Spinal cord (tissue), 3 donors: ENCODE results near the gene HERC6.

GRCh38 chr4:85829222-85830112, 354.5 kb downstream of the ARHGAP24 start:
- PRO-cap = no peak
- RAMPAGE, long total RNA = no peak

GRCh38 chr4:85842437-85842977, 367.6 kb downstream of the ARHGAP24 start:
- PRO-cap = no peak
- RAMPAGE, long total RNA = no peak

DNA sequence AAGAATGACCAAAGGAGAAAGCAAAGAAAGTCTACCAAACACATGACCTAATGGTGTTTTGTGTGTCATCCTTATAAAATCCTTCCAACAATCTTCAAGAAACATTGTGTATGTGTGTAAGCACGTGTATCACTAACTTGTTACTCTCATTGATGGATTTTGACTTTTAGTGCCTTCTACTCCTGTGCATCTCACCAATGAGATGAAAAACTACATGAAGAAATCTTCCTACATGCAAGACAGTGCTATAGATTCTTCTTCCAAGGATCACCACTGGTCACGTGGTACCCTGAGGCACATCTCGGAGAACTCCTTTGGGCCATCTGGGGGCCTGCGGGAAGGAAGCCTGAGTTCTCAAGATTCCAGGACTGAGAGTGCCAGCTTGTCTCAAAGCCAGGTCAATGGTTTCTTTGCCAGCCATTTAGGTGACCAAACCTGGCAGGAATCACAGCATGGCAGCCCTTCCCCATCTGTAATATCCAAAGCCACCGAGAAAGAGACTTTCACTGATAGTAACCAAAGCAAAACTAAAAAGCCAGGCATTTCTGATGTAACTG, 86.5 kb downstream of the SLC10A6 start:
- PRO-cap = no peak
- RAMPAGE, long total RNA = no peak

DNA sequence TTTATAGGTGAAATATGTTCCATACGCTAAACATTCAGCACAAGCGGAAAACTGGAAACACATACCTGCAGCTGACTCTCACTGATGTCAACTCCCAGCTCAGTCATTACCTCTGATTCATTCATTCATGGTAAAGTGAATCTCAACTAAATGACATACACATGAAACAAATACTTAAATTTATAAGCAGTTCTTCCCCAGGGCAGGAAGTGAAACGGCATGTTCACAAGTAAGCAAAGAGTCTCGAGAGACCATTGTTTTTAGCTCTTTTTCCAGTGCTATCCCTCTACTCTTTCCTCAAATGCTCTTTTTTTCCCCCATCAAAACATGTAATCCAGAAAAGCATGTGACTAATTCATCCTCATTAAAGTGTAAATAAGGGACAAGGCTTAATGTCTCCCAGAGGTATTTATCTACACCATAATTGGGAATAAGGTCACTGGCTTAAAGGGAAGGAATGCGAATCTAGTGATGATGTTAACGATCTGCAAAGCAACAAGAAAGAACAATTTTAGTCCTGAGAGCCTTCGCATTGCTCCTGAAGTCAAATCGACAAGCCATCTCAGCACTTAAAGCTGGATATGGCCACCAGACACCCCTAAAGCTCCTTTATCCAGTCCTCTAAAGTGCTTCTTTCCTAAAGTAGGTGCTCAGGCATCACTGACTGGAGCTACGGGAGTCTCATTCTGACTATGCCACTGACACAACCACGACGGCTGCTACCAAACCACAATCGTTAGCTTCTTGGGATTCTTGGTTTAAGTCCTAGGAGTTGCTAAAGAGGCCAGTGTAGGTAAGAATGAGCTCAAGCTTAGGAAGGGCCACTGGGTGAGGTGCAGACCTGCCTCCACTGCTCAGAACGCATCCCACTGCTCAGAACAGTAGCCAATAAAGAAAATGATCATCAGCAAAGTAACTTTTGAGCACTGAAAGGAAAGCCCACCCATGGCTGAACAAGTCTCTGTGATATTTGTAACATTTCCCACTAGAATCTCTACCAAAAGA, 1.2 kb downstream of the SLC10A6 start:
- PRO-cap = no peak
- RAMPAGE, long total RNA = no peak

DNA sequence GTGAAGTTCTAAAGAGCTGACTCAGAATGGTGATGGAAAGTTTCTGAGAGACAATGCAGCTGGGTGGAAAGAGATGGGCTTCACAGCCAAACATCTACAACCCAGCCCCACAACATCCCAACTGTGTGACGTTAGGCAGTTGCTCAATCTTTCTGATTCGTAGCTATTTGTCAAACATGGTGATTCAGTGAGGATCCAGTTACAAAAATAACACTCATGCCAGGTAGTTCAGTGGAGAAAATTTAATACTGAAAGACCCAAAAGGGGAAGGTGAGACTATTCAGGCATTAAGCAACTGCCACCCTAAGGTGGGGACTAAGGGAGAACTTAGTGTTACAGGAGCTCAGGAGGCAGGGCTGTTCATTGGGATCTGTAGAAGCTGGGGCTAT, 6.9 kb upstream of the AFF1 start:
- PRO-cap = no peak
- RAMPAGE, long total RNA = no peak

- PRO-cap = no peak
- RAMPAGE, long total RNA = no peak
These were observed 24.6 kb downstream of the AFF1 start for GRCh38 chr4:86959074-86960048.

- PRO-cap = no peak
- RAMPAGE, long total RNA = no peak
These were observed 88.4 kb downstream of the AFF1 start for GRCh38 chr4:87022911-87023985.

DNA sequence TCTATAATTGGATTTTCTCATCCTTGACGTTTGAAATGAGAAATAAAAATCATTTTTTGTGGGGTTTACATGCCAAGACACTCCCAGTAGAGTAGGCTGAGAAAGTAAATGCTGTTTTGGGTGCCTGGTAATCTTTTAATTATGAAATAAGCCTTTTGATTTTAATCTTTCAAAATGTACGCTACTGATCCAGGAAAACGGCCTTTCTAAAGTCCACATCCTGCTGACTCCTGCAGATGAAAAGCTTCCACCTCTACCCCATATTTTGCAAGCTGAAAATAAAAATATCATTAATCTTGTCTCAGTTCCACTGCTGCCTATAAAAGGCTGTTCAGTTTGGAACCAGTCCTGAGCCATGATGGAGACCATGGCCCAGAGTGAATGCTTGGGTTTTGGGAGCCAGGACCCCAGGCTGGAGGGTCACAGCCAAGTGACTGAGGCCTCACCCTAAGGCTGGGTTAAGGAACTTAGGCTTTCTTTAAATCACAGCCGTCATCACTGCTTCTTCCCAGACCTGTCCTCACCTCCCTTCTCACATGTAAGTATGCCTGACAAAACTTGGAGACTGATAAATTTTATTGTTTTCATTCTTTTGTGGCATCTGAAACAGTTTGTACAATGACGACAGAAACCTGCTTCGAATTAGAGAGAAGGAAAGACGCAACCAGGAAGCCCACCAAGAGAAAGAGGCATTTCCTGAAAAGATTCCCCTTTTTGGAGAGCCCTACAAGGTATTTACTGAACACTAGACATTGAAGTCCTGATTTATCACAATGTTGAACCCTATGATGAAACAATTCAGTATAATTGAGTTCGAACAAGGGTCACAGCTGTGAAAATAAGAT, 111.0 kb downstream of the AFF1 start:
- PRO-cap = no peak
- RAMPAGE, long total RNA = no peak

DNA sequence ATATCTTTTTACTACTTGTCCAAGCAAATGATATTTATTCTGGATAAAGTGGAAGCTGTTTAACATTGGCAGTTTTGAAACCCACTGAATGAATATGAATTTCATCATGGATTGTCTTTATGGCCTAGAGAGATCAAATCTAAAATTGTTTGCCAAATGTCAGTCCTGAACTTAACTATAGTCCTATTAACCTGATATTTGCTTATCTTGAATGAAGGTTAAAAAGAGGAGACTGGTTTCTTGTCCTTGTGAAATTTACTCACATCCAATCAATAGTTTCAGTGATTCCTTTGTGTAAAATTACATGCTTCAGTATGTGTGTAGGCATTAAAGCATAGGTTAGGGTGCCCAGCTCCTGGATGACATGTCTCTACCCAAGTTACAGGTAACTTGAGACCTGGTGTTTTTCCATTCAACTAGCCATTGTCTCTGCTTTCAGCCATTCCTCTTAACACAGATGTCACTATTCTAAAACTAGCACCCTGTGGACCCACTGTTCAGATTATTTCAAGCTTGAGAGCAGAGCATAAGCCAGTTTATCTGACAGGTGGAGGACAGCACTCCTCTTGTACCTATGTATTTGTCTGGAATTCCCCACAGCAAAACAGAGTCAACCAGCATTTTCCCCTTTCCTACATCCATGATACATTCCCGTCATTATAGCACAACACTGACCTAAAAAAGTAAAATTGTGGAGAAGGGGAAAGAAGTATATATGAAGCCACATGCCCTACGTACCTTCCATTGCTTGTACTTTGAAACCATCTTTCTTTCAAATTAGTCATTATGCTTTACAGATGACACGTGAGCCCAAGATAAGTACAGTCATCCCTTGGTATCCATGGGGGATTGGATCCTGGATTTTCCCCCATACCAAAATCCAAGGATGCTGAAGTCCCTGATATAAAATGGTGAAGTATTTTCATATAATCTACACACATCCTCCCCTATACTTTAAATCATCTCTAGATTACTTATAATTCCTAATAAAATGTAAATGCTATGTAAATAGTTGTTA, 73.5 kb downstream of the KLHL8 start:
- PRO-cap = no peak
- RAMPAGE, long total RNA = no peak

- PRO-cap = no peak
- RAMPAGE, long total RNA = no peak
These were observed 21.9 kb downstream of the SPARCL1 start for GRCh38 chr4:87507033-87507977.

DNA sequence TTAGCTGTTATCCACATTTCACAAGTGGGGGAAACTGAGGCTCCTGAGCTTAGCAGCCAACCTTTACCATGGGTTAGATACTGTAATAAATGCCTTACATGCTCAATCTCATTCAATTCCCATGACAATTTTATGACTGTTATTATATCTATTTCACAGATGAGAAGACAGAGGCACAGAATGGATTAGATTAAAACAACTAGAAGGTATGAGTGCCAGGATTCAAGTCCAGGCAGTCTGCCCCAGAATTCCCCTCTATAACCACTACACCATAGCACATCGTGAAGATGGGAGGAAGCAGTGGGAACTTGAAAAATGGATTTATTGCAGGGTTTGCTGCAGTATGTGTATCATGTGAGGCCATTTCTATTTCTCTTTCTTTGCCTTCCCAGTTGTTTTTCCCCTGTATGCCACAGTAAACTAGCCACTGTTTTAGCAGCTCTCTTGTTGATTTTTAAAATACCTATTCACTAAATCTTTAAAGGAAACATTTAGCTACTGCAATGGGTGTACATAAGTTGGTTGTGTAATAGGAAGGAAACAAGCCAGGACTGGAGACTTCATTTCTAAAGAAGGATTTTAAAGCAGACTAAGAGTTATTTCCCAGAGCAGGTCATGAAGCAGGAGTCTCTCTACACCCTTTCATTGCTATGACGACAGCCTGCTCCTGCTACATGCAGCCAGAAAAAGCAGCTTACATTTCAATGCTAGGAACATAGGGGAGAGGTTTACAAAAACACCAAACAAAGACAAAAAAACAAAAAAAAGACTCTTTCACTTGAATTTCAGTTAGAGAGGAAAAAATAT, 3.8 kb downstream of the SPARCL1 start:
- PRO-cap = no peak
- RAMPAGE, long total RNA = no peak

DNA sequence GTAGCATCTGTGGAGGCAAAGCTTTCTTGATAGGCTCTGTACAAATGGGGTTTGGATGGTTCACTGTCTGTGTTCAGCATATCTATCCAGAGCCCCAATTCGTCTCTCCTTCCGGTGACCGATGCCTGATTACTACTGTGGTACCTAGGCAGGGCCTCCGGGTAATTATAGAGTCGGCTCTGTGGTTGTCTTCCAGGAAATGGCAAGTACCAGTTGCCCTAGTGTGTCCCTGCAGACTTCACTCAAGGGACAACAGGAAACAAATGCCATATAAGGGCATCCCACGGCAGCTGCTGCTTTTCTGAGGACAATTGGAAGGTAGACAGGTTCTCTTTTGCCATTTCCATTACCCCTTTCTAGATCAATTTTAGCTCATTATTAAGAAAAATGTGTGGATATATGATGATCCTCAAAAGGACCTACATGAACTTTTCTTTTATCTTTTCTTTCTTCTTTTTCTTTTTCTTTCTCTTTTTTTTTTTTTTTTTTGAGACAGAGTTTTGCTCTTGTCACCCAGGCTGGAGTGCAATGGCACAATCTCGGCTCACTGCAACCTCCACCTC, 30.4 kb upstream of the SPARCL1 start:
- PRO-cap = no peak
- RAMPAGE, long total RNA = no peak

GRCh38 chr4:87589486-87590083, 18.7 kb upstream of the DSPP start:
- PRO-cap = no peak
- RAMPAGE, long total RNA = no peak

DNA sequence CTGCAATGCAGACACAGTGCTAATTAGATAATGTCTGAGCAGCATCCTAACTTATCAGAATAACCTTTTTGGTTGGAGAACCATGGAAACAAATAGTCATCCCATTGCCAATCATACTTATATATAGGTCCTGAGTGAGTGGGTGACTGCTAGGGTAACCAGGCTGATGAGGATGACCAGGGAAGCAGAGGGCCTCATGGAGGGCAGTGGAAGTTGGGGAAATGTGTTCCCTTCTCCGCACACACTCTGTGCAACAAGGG, 2.6 kb downstream of the MEPE start:
- PRO-cap = no peak
- RAMPAGE, long total RNA = no peak

GRCh38 chr4:87911216-87911822, 64.2 kb upstream of the SPP1 start:
- PRO-cap = no peak
- RAMPAGE, long total RNA = no peak

DNA sequence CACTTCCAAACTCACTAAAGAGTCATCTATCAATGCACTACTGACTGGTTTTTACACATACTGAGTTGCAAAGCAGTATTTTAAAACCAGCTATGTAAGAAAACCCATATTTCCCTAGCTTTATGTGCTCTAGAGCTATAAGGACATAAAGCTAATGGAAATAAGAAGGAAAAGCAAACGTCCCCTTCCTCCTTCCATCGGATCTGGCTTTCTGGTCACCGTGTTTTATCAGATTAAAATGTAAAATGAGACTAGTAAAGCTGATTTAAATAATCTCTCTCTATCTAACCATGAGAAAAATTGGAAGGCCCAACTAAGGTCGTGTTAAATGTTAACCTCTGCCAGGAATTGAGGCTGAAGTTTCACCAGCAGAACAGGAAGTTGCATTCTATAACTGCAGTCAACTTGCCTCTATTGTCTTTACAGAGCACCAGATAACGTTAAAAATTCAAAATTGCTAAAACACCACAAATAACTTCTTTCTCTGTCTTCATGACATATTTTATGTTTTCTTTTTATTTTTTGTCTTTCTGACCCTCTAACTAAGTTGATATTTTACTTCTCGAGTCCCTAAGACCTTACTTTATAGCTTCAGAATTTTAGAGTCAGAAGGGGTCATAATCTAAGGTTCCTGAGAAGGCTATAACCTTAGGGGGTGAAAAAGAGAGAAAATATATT, 62.9 kb upstream of the SPP1 start:
- PRO-cap = no peak
- RAMPAGE, long total RNA = no peak

DNA sequence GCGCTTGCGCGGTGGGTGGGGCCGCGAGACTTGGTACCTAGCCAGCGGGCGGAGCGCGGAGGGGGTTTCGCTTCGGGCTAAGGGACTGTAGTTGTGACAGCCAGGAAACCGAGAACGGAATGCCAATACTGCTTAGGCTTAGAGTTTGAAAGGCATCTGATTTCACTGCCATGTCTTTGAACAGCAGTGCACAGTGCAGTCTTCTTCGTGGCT, 388 bp upstream of the PPM1K start:
- PRO-cap = unidirectional peak, plus-strand start at position 62 of the sequence
- RAMPAGE, long total RNA = no peak

- PRO-cap = no peak
- RAMPAGE, long total RNA = no peak
These were observed at the start of gene HERC6 for GRCh38 chr4:88378618-88379251. HERC6 (plus strand) TSS chr4:88378852.

GRCh38 chr4:88613089-88613991, 21.1 kb downstream of the HERC3 start:
- PRO-cap = no peak
- RAMPAGE, long total RNA = no peak

DNA sequence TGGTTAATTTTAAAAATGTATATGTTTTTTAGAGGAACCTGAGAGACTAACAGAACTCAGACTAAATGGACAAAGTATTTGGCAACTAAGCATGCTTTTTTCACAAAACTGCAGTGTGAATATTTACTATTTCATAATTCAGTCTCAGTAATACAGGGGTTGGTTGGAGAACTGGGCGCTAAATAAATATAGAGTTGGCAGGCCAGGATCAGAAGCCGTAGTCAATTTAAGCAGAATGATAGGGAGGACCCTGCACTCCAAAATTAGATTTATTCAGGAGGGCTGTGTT, 5.8 kb downstream of the TIGD2 start:
- PRO-cap = no peak
- RAMPAGE, long total RNA = no peak